A673 (cell line): ENCODE measurements around the gene TMEM170B.

DNA sequence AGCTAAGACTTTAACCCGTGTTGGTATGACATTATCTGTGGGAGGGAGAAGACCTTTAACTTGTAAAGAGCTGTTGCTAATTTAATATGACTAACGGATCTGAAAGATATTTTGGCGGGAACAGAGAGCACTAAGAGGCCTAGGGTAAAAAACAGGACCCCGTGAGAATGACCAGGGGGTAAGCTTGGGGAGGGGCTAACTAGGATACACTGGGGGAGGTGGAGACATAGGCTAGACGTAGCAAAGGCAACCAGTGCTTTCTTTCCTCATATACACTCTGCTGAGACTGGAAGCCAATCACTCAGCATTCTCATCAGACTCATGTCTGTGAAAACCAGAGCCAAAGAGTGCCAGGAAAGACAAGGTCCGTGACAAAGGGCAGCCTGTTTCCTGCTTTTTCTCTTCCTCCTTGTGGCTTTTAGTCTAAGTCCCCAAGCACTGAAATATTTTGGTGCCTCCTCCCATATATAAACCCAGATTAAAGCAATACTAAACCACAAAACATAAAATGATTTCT lies 97.9 kb upstream of the NEDD9 start:
- PRO-cap, result no peak

DNA sequence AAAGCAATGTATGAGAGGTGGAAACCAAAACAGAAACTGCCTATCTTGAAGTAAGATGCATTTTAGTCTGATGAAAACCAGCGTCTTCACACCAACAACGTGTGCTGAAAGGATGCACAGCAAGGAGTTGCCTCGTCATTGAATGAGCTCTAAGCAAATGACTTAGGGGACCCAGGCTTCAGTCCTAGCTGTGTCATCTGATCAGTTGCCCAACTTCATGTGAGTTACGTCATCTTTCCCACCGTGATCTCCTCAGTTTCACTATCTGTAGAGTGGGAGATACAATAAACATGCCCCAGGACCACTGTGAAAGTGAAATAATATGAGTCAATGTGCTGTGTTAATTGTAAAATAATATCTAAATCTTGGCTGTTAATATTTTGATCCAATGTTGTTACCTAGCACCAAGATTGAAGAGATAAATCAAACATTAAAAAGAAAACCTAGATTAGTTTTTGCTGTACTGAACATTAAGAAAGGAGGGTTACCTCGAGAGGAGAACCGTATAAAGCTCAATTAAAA lies 134.2 kb upstream of the NEDD9 start:
- PRO-cap, result no peak

- PRO-cap, result no peak
Measured at GRCh38 chr6:11414572-11415094, 122.9 kb upstream of the TMEM170B start.

GRCh38 chr6:11433216-11433571 lies 104.4 kb upstream of the TMEM170B start:
- PRO-cap, result no peak

DNA sequence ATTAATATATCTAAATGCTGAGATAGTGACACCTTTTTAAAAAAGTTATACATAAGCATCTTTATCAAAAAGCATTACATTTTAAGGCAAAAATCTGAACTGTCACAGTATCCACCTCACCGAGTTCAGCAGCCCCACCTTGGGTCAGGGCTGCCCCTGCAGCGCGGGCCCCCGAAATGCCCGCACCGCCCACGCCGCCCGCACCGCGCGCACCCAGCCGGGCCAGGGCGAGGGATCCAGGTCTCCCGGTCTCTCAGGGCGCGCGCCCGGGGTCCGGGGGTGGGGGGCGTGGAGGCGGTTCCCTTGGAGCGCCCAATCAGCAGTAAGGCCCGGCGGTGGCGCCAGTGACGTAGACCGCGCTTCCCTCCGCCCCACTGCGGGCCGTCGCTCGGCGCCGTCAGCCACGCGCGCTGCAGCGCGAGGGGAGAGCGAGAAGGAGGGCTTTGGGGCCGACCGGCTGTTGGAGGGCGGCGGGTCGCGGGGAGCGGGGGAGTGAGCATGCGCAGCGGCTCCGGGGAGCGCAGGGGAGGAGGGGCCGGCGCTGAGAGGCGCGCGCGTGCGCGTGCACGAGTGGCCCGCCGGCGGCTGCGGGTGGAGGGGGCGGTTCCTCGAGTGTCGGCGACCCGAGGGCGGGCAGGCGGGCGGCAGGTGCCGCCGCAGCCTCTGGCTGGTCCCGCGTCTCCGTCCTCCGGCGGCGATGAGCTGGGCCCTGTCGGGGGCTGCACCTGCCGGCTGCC lies at the start of gene TMEM170B:
TMEM170B (plus strand) TSS at position 607 of the 737 bp plus-strand sequence.
- PRO-cap, result bidirectional peak, plus-strand start at position 611 of the sequence, minus-strand start at position 240 of the sequence

DNA sequence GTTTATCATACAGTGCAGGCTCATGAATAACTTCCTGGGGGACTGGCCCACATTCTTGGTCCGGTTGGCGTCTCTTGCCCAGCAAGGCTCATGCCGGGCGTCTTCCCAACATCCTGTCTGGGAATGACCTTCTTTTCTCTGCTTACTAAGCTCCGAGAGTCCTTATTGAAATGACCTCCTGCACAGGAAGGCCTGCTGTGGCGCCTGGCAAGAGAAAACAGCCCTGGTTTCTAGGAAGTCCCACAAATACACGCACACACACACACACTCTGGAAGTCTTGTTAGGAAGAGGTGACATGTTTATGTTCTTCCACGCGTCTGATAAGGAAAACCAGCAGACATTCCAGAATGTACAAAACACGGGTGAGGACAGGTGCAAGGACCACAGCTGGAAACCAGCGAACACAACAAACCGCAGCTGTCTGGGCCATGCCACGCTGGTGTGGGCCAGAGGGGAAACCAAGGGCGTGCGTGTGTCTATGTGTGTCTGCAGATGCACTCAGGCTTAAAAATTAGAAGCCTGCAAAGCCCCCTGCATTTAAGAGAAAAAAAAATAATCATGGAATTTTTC lies 72.1 kb downstream of the TMEM170B start:
- PRO-cap, result no peak

- PRO-cap, result no peak
Measured at GRCh38 chr6:11754509-11755264, 23.9 kb downstream of the ADTRP start.

GRCh38 chr6:11770048-11771440 lies 8.1 kb downstream of the ADTRP start:
- PRO-cap, result no peak

- PRO-cap, result no peak
Measured at GRCh38 chr6:11809810-11810419, 31.3 kb upstream of the ADTRP start.

GRCh38 chr6:11921082-11921501 lies 91.0 kb upstream of the HIVEP1 start:
- PRO-cap, result no peak

DNA sequence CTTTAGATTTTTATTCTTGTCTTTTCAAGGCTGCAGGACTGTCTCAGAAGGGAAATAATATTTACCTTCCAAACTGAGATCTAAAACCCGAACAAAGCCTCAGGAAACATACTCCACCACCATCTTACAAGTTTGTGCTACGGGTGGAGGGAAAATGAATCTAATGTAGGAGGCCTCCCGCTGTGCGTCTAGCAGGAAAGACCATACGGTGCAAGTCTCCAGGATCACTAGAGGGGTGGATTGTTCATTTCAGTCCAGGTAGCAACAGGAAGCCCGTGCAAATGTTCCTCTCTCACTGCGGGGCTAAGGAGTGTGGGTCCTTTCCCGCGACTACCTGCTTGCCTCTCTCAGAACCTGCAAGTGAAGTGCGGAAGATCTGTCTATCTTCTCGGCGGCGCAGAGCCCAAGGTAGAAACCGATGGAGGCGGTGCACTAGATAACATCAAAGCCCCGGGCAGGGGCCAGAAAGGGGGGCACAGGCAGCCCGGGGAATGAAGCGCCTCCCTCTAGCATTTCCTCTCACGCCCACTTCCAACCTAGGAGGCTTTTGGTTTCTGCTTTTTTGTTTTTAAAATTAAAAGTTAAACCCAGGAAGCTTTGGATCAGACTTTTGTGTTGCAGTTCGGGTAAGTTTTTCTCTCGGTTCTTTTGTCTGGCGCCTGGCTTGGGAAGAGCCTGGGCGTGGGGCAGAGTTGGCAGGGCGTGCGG lies 3.7 kb upstream of the HIVEP1 start:
- PRO-cap, result bidirectional peak, plus-strand start at position 651 of the sequence, minus-strand start at position 410 of the sequence

DNA sequence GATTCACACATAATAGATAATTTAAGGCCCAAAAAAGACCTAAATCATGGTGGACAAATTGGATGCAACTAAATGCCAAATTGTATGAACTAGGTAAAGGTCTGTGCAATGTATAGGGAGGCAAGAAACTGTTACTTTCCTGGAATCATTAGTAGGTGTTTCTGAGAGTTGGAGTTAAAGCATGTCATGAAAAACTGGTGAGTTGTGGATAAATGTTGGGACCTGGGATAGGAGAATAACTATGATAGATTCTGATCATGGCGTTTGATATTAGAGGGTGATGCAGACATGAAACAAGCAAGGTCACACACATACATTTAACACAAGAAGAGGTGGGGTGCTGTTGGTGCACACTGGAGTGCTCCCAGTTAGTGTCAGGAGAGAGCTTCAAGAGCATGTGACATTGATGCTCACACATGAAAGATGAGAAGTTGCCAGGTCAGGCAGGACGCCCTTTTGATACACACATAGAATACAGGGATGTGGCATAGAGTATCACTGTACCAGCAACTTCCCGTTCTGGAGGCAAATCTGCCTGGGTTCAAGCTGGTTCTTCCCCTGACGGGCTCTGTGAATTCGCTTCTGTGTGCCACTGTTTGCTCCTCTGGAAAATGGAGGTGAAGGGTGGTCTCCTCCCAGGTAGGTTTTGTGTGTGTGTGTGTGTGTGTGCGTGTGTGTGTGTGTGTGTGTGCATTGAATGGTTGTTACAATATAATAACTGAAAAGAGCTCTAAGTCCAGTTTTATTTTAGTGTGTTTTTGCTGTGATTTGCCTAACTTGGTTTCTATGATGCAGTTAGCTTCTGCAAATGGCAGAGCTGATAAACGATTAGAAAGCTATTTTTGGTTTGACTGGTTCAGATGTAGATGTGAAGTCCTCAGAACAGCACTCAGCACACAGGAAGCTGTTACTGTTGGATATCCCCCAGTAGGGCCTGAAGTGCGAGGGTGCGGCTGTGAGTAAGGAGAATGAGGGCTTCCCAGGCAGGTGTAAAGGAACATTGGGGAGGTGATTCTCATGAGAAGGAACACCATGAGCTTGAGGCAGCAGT lies 53.2 kb downstream of the HIVEP1 start:
- PRO-cap, result no peak

DNA sequence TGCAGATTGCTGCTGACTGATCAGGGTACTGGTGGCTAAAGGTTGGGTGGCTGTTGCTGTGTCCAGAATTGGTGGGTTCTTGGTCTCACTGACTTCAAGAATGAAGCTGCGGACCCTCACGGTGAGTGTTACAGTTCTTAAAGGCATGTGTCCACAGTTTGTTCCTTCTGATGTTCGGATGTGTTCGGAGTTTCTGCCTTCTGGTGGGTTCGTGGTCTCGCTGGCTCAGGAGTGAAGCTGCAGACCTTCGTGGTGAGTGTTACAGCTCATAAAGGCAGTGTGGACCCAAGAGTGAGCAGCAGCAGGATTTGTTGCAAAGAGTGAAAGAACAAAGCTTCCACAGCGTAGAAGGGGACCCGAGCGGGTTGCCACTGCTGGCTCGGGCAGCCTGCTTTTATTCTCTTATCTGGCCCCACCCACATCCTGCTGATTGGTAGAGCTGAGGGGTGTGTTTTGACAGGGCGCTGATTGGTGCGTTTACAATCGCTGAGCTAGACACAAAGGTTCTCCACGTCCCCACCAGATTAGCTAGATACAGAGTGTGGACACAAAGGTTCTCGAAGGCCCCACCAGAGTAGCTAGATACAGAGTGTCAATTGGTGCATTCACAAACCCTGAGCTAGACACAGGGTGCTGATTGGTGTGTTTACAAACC lies 95.4 kb downstream of the HIVEP1 start:
- PRO-cap, result no peak

DNA sequence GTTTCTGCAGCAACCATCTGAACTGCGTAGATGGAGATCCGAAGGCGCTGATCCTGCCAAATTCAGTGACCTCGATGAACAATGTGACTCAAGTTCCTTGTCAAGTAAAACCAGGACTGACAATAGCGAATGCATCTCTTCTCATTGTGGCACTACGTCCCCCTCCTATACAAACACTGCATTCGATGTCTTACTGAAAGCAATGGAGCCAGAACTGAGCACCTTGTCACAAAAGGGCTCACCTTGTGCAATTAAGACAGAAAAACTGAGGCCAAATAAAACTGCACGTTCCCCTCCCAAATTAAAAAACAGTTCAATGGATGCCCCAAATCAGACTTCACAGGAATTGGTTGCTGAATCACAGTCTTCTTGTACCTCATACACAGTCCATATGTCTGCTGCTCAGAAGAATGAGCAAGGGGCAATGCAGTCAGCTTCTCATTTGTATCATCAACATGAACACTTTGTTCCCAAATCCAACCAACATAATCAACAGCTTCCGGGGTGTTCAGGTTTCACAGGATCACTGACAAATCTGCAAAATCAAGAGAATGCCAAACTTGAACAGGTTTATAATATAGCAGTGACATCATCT lies 108.2 kb downstream of the HIVEP1 start:
- PRO-cap, result no peak

GRCh38 chr6:12291277-12291520 lies 1.0 kb downstream of the EDN1 start:
- PRO-cap, result no peak

- PRO-cap, result no peak
Measured at GRCh38 chr6:13012220-13012622, 295.7 kb downstream of the PHACTR1 start.

DNA sequence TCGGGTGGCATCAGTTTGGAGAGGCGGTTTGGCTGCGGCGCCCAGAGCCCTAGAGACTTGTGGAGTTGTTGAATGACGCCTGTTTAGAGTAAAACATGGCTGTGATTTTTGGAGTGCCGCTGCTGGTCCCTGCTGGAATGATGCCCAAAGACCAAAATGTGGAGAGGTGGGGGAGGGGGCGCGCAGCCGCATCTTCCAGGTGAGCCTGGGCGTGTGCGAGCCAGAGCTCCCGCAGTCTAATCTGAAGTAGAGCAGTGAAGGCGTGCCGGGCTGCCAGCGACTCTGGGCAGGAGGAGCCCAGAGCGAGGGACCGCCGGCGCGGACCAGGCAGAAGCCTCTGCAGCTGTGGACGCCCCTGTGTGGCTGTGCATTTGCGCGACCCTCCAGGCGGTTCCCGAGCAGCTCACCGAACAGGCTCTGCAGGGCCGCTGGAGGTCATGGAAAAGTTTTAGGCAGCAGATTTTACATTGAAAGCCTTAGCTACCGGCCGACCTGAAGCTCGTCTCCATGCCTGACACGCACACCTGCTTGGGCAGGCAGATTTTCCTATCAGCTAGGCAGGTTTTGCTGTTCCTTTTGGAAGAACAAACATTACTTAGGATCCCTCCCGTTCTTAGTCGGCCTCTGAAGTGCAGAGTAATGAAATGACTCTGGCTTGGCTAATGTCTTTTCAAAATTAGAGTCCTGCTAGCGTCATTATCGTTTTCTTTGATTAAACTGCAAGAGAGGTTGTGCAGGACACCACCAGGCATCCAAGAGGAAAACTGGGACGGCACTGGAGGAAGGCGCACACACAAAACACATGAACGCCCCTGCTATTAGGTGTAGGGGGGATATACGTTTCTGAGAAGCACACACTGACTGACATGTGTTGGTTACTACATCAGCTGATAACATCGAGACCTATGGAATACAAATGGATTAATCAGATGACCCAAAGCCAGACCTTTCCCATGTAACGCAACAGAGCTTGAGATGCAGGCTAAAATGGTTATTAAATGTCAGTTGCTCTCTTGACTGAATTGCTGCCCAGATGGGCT lies 298.3 kb downstream of the PHACTR1 start:
- PRO-cap, result no peak

- PRO-cap, result no peak
Measured at GRCh38 chr6:13308326-13308880, 19.9 kb downstream of the TBC1D7 start.

DNA sequence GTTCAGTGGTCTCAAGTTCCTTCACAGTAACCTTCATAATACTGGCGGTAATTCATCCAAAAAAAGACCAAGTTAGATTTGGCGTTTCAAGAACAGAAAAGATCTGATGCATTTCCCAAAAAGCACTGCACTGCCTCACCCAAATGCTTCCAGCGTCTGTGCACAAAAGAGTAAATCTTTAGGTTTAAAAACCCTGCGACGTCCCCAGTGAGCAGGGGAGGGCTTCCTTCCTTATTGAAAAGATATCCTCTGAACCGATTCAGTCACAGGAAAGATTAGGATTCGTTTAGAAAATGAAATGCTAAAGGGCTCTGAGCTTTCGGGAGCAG lies 679 bp downstream of the TBC1D7 start:
- PRO-cap, result bidirectional peak, plus-strand start at position 187 of the sequence, minus-strand start at position 160 of the sequence

DNA sequence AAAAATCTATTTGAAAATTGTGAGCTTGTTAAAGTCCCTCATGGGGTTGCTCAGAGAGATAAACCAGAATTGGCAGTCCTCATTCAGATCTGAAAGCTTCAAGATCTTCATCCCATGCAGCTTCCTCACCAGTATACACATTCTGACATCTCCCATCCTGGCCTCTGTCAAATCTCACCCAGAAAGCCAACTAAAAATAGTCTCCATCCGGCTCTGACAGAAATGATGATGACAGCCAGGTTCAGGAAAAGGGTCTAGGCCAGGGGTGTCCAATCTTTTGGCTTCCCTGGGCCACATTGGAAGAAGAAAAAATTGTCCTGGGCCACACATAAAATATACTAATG lies 61.9 kb downstream of the GFOD1 start:
- PRO-cap, result no peak